Measurements from ENCODE around the genes FOXS1 and COMMD7.

GRCh38 chr20:29753233-29753760, 1504.2 kb upstream of the DEFB115 start:
- PRO-cap, 3 experiments, result no peak in any of the 3 experiments

DNA sequence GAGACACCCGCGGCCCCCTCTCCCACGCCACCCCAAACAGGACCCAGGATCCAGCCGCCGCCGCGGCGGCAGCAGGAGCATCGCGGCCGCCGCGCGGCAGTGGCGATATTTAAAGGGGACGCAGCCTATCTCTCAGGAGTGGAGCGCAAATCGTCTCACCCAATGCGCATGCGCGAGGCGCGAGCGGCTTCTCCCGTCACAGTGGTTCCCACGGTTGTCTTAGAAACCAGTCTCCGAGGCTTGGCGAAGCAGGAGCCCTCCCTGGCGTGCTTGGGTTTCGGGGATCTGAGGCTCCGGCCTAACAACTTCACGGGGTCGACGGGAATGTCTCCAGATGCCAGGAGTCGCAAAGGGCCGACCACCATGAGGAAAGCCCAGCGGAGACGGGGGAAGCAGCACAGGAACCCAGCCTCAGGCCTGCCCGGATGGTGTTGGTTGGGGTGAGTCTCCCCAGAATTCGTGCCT, 973.4 kb upstream of the DEFB115 start:
- PRO-cap, 3 experiments, result no peak in any of the 3 experiments

- PRO-cap, 3 experiments, result no peak in any of the 3 experiments
Observed at GRCh38 chr20:30537200-30537795, 720.2 kb upstream of the DEFB115 start.

- PRO-cap, 3 experiments, result no peak in any of the 3 experiments
Observed at GRCh38 chr20:30585179-30586225, 672.0 kb upstream of the DEFB115 start.

- PRO-cap, 3 experiments, result peak in 2 of 3 experiments; most common plus-strand start chr20:31845721 (in 1); most common minus-strand start chr20:31845602 (in 2)
Observed at GRCh38 chr20:31845313-31846079, at the start of gene FOXS1. Gene FOXS1 (minus strand): TSS chr20:31845604.

DNA sequence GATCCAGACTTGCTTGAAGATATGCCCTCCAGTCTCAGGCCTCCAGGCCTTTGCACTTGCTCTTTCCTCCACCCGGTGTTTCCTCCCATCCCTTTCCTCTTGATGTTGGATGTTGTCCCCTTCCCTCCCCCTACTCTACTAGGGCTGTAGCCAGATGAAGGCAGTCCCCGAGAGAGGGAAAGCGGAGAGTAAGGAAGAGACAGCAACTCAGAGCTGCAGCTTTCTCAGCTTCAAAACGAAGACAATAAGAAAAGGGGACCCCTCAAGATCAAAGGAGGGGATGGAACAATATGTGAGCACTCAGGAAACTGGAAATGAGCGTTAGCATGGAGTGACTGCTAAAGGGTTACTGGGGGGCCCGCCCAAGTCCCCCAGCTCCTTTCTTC, 592 bp upstream of the XKR7 start:
- PRO-cap, 3 experiments, result no peak in any of the 3 experiments

GRCh38 chr20:32030971-32031345, 20.7 kb downstream of the CCM2L start:
- PRO-cap, 3 experiments, result no peak in any of the 3 experiments

DNA sequence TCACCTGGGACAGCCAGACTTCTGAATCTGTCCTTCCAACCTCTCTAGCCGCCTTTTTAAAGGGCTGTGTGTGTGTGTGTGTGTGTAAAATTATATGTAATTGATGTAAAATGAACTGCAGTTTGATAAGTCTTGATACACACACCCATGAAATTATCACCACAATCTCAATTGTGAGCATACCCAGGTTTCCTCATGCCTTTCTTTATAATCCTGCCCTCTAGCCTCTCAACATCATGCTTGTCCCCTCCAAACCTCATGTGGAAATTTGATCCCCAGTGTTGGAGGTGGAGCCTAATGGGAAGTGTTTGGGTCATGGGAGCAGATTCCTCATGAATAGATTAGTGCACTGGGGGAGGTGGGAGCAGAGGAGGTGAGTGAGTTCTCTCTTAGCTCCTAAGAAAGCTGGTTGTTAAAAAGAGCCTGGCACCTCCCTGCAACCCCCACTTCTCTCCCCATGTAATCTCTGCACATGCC, 39.1 kb downstream of the PLAGL2 start:
- PRO-cap, 3 experiments, result no peak in any of the 3 experiments

DNA sequence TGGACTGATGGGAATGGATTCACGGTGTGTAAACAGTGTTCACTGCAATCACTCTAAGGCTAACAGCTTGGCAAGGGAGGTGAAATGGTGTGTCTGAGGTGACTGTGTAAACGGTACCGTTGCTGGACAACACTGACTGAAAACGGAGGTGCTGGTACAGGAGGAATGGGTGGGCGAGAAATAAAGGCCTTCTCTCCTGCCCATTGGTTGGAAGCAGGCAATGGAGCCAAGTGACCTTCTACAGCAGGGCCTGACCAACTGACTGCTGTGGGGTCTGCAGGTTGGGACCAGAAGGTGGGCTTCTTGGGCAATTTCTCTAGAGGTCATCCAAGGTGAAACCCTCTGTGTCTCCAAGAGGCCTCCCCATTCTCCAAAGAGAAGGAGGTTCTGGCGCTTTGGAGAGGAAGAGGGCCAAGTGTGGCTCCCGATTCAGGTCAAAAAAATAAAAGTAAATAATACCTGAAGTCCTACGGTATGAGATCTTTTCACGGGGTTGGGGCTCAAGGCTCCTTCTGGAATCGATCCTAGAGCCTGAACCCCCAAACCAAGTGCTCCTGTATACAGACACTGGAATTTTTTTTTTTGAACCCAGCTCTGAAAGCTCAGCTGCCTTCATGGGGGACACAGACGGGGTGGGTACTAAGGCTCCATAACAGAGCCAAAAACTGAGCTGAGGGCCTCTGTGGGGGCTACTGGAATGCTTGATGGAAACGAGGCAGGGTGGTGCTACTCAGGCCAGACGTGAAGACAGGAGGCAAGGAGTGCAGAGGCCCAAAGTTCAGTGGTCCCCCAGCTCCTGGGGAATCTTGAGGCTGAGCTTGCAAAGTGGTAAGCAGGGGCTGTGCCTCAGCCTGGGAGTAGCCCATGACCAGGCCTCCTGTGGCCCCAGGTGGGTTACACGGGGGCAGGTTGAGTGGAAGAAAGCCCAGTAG, 11.5 kb downstream of the PLAGL2 start:
- PRO-cap, 3 experiments, result no peak in any of the 3 experiments

DNA sequence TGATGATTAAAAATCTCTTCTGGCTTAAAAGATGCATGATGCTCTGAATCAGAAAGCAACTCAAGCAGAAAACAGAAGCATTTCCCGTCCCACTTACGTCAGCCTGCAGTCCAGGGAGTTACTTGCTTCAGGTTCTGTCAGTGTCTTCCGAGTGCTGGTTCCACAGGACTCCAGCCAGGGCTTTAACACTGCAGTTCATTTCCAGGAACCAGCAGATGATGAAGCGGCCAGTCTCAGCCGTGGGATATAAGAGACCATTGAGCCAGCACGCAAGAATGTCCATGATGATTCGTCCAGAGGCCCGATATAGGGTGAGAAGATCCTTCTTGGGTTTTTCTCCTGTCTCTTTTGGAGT, 30.8 kb upstream of the ASXL1 start:
- PRO-cap, 3 experiments, result no peak in any of the 3 experiments

DNA sequence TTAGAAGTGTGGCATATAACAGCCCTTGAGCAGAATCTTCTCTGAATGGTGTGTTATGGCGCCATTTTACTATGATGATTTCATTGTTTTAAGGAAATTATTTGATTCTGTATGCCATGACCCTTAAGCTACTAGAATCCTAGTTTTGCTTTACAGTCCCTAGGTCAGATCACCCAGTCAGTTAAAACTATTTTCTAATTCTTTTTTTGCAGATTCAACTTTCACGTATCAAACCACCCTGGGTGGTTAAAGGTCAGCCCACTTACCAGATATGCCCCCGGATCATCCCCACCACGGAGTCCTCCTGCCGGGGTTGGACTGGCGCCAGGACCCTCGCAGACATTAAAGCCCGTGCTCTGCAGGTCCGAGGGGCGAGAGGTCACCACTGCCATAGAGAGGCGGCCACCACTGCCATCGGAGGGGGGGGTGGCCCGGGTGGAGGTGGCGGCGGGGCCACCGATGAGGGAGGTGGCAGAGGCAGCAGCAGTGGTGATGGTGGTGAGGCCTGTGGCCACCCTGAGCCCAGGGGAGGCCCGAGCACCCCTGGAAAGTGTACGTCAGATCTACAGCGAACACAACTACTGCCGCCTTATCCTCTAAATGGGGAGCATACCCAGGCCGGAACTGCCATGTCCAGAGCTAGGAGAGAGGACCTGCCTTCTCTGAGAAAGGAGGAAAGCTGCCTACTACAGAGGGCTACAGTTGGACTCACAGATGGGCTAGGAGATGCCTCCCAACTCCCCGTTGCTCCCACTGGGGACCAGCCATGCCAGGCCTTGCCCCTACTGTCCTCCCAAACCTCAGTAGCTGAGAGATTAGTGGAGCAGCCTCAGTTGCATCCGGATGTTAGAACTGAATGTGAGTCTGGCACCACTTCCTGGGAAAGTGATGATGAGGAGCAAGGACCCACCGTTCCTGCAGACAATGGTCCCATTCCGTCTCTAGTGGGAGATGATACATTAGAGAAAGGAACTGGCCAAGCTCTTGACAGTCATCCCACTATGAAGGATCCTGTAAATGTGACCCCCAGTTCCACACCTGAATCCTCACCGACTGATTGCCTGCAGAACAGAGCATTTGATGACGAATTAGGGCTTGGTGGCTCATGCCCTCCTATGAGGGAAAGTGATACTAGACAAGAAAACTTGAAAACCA, 76.5 kb downstream of the ASXL1 start:
- PRO-cap, 3 experiments, result no peak in any of the 3 experiments

DNA sequence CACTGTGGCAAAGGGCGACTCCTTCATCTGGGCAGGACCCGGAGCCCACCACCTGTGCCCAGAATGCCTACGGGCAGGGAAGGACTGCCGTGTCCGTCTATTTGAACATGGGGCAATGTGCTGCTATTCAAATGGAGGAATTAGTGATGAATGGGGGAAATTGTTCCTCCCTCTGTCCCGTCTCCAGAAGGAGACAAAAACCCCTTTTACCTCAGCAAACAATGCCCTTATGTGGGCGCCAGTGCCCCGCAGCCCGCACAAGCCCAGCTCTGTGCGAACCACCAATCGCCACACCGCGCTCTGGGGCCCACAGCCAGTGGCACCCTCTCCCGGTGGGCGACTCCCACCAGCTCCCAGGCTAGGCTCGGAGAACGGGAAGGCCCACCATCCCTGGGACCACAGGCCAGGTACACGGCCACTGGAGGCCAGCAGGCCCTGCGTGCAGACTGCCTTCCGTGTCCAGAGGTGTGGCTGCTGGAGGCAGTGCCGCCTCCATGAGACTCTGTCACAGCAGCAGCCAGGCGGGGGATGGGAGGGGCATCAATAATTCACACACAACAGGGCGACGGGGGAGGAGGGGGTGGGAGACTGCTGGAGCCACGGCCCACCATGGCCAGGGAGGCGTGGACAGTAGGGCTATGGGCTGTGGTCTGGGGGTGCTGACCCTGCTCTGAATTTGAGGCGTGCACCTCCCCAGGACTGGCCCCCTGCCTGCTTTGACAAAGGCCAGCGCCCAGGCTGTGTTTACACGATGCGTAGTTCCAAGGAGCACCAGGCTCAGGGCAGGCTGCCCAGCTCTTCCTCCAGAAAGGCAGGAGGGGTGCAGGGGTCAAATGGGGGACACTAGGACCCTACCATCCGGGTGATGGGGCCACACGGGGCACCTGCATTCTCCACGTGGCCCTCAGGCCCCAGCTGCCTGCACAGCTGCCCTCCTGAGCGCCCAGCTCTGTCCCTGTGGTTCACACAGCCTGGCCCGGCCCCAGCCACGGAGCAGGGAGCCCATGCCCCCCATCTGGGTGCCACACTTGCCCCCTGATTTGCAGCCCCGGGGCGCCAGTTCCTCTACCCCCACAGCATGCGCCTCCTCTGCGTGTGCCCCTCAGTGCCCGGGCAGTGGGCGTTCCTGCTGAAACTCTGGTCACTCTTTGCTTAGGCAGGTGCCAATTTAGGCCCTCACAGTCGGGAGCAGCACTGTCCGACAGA, 105.8 kb downstream of the ASXL1 start:
- PRO-cap, 3 experiments, result peak in 1 of 3 experiments; most common plus-strand start position 756 of the sequence (in 1); most common minus-strand start position 448 of the sequence (in 1)

- PRO-cap, 3 experiments, result peak in 1 of 3 experiments; most common plus-strand start chr20:32484678 (in 1)
Observed at GRCh38 chr20:32484499-32485369, 100.4 kb downstream of the NOL4L start.

DNA sequence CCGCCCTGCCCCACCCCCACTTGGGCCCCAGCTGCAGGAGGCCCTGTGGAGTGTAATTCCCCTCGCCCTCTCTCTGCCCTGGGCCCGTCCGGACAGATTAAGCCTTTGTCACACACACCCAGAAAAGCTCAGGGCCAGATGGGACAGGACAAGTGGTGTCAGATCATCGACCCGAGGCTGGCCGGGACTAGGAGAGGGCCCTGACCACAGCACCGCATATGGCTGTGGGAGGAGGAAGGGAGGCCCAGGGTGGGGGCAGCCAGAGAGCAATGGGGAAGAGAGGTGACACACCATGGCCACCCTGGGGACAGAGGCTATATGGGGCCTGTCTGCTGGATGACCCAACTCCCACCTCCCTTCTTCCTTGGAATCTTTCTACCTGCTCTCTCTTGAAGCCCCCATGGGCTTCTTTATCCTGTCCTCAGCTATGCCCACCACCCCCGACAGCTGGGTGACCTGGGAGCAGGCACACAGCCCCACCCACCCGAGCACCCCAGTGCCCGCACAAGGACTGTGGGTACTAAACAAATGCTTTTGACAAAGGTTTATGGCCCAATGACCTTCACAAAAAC, 3.8 kb downstream of the NOL4L start:
- PRO-cap, 3 experiments, result no peak in any of the 3 experiments

- PRO-cap, 3 experiments, result no peak in any of the 3 experiments
Observed at GRCh38 chr20:32621085-32621926, 36.2 kb upstream of the NOL4L start.

GRCh38 chr20:32632272-32633203, 41.2 kb downstream of the C20orf203 start:
- PRO-cap, 3 experiments, result no peak in any of the 3 experiments

- PRO-cap, 3 experiments, result no peak in any of the 3 experiments
Observed at GRCh38 chr20:32708029-32708613, 34.4 kb upstream of the C20orf203 start.

DNA sequence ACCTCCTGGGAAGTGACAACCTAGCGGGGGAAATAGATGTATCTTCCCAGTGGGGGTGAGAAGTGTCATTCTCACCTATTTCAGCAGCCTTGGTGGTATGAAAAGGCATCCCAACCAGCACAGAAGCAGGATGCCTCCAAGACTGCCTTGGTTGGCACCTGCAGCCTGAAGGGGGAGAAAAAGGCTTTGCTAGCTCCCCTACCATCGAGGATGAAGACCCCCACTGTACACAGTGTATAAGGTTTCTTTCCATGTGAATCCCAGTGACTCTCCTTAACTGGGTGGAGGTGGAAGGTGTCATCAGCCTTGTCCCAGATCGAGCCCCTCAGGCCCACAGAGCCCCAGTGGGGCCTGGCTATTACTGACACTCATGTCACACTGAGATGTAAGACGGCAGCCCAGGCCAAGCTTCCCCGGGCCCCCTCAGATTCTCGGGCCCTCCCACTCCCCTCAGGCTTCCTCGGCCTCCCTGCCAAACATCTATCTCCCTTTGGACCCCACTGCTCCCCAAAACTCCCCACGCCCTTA, 802 bp downstream of the COMMD7 start:
- PRO-cap, 3 experiments, result no peak in any of the 3 experiments

- PRO-cap, 3 experiments, result peak in 3 of 3 experiments; most common plus-strand start chr20:32743371 (in 2); most common minus-strand start chr20:32743435 (in 3)
Observed at GRCh38 chr20:32743047-32743809, at the start of gene COMMD7. Gene COMMD7 (minus strand): TSS chr20:32743467.

DNA sequence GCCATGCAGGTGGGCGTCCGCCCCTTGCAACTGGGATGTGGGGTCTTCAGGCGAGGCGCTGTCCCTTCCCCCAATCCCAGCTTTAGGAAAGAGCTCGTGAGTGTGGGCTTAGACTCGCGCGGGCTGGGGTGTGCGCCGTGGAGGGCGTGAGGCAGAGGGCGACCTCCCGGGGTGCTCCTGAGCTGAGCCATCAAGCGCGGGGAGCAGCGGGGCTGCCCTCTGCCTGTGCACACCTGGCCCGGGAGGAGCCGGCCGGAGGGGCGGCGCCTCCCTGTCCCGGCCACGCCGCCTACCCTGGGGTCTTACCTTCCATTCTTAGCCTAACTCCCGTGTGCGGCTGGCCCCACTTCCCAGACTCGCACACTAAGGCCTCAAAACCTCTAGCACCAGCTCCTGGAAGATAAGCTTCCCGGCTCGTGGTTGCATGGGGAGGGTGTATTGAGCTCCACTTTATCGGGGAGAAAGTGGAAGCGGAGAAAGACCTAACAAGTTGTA, 1.0 kb downstream of the DNMT3B start:
- PRO-cap, 3 experiments, result no peak in any of the 3 experiments